GM23248 (cell line): ENCODE results near the gene AJM1.

DNA sequence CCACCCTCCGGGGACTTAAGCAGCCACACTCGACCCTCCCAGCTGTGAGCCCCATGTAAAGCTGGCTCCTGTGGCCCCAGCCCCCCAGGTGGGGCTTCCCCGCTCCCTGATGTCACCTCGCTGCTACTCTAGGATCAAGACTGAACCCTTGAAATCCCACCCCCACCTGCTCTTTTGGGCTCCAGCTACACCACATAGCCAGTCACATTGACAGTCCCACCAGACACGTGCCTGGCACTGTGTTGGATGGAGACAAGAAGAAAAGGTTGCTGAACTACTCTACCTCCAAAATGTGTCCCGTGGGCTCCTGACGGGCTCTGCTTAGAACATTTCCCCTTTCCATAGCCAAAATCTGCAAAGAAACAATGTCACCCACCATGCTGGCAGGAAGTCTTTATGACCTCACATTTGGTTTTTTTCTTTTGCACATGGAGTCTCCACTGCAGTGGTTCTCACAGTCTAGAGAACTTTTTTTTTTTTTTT is 1.7 kb downstream of the ENTR1 start:
- RAMPAGE, long total RNA = no peak

GRCh38 chr9:136451108-136451663 is 11.5 kb upstream of the INPP5E start:
- RAMPAGE, long total RNA = no peak

- RAMPAGE, long total RNA = no peak
Measured at GRCh38 chr9:136462748-136463615, 19.9 kb downstream of the SEC16A start.

DNA sequence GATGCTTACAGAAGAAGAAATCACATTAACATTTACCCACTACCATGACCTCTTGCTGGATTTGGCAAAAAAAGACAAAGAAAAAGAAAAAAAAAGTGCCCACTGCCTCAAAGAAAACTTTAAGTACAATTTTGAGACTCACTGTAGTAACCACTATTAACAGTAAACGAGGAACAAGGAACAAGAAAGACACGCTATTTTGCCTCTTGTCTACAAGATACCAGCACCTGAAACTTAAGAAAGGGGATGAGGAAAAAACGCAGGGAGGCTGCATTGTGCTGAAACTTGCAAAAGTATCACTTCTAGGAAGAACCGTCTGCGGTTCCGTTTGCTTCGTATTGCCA is 953 bp downstream of the SEC16A start:
- RAMPAGE, long total RNA = no peak

DNA sequence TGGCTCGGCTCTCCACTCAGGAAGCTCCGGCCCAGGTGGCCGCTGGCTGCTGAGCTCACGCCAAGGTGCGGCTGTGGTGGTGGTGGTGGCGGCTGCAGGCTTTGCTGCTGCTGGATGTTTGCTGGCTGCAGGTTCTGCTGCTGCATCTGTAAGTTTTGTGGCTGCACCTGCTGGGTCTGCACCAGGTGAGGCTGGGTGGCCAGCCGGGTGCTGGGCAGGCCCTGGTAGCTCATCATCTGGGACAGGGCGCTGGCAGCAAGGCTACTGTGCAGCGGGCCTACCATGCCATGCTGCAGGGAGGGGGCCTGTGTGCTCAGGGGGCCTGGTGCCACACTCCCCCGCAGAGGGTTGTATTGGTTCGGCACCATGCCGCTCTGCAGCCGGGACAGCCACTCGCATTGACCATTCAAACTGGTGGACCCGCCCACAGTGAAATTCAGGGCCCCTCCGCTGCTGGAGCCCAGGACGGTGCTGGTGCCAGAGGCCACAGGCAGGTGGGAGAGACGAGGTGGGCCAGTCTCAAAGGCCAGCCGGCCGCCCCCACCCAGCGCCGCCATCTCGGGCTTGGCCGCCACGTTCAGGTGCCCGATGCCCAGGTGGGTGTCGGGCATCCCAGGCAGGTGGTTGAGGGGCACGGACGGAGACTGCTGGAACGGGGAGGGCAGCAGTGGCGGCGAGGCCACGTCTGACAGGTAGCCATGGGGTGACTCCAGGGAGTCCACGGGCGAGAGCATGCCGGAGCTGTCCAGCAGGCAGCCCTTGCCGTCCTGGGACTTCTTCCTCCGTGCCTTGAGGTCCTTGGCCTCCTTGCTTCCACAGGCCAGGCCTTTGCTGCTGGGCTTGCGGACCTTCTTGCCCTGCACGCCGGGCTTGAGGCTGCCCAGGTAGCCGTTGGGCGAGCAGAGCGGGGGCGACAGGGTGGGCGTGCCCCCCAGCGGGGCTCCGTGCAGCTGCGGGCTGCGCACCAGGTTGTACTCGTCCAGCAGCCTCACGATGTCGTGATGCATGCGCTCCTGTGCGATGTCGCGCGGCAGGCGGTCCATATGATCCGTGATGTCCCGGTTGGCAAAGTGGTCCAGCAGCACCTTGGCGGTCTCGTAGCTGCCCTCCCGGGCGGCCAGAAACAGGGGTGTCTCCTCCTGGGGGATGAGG is 14.0 kb upstream of the SEC16A start:
- RAMPAGE, long total RNA = no peak

- RAMPAGE, long total RNA = no peak
Measured at GRCh38 chr9:136540089-136540815, 5.6 kb downstream of the NOTCH1 start.

GRCh38 chr9:136564357-136565181 is 18.7 kb upstream of the NOTCH1 start:
- RAMPAGE, long total RNA = no peak

DNA sequence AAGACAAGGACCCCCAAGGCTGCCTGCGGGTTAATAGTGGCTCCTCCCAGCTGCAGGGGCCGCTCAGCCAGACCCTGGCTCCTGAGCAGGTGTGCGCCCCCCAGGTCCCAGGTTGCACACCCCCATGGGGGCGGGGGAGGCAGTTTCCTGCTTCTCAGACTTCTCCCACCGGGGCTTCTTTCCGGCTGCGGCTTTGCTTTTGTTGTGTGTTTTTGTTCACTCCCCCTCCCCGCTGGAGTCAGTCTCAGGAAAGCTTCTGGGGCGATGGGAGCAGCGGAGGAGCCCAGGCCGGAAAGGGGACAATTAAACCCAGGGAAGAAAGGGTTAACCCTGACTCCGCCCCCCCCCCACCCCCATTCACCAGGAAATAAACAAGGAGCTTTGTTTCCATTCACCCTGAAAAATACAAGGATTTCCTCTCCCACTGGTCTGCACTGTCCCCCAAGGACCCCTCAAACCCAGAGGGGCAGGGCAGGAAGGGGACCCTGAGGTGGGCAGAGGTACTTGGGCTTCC is 42.3 kb upstream of the NOTCH1 start:
- RAMPAGE, long total RNA = no peak

DNA sequence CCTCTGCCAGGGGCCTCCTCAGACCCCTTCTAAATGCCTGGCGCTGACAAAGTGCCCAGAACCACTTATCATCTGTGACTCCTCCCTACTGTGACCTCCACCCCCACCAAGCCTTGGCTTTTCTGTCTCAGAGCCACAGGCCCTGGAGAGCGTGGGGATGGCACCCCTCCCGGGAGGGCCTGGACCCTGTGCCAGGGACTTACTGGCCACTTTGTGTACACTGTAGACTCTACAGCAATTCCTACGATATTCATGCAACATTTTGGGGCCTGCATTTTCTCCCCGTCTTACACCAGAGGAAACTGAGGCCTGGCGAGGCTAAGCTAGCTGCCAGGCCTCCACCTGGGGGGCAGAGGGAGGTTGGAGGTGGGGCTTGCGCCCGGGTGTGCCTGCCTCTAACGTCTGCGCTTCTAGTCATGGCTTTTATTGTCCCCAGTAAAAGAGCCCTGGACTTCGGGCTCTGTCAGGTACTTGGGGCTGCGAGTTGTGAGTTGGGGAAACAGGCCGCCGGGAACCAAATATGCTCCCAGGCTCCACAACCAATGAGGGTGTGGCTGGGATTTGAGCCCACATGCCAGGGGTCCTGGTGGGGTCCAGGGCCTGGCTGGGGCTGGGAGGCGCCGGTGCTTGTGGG is 57.2 kb upstream of the NOTCH1 start:
- RAMPAGE, long total RNA = no peak

- RAMPAGE, long total RNA = no peak
Measured at GRCh38 chr9:136615187-136616016, 47.3 kb upstream of the EGFL7 start.

- RAMPAGE, long total RNA = no peak
Measured at GRCh38 chr9:136648748-136649284, 13.9 kb upstream of the EGFL7 start.

- RAMPAGE, long total RNA = no peak
Measured at GRCh38 chr9:136687871-136688352, 655 bp upstream of the AGPAT2 start.

DNA sequence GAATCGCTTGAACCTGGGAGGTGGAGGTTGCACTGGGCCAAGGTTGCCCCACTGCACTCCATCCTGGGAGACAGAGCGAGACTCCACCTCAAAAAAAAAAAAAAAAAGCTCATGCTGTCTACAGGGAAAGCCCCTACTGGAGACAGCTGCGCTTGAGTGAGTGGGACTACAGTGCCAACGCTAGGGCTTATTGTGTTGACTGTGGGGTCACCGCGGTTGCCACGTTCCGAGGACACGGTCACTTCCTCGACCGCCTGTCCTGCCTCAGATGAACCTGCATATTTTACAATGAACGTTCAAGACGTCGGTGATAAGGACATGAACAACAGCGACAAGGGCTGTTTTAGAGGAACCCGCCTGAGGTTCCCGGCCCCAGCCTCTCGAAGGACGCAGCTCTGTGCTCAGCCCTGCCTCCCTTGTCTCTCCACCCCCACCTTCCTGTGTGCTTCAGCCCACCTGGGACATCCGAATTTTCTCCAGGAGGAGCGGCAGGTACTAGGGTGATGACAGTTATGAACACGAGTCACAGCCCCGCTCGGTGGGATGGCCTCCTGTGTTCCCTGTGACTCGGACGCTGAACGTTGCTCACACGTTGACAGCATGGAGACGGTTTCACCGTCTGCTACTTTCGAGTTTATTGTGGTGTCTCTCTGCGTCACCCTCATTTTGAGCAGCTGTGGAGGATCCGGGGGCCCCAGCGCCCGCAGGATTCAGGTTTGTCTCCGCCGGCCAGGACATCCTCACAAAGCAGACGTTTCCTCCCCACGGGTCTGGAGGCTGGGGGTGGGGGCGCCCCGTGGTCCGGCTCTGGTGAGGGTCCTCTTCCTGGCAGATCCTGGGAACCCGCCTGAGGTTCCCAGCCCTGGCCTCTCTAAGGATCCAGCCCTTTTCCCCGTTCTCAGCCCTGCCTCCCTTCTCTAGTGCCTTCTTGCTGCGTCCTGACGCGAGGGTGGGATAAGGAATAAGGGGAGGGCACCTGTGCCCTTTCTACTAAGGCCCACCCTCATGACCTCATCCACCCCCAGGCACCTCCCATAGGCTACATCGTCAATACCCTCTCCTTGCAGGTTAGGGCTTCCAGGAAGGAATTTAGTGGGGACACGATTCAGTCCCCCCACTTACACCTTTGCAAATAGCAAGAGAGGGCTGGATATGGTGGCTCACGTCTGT is 11.1 kb upstream of the DIPK1B start:
- RAMPAGE, long total RNA = no peak

- RAMPAGE, long total RNA = no peak
Measured at GRCh38 chr9:136713405-136714094, 1.2 kb downstream of the DIPK1B start.

DNA sequence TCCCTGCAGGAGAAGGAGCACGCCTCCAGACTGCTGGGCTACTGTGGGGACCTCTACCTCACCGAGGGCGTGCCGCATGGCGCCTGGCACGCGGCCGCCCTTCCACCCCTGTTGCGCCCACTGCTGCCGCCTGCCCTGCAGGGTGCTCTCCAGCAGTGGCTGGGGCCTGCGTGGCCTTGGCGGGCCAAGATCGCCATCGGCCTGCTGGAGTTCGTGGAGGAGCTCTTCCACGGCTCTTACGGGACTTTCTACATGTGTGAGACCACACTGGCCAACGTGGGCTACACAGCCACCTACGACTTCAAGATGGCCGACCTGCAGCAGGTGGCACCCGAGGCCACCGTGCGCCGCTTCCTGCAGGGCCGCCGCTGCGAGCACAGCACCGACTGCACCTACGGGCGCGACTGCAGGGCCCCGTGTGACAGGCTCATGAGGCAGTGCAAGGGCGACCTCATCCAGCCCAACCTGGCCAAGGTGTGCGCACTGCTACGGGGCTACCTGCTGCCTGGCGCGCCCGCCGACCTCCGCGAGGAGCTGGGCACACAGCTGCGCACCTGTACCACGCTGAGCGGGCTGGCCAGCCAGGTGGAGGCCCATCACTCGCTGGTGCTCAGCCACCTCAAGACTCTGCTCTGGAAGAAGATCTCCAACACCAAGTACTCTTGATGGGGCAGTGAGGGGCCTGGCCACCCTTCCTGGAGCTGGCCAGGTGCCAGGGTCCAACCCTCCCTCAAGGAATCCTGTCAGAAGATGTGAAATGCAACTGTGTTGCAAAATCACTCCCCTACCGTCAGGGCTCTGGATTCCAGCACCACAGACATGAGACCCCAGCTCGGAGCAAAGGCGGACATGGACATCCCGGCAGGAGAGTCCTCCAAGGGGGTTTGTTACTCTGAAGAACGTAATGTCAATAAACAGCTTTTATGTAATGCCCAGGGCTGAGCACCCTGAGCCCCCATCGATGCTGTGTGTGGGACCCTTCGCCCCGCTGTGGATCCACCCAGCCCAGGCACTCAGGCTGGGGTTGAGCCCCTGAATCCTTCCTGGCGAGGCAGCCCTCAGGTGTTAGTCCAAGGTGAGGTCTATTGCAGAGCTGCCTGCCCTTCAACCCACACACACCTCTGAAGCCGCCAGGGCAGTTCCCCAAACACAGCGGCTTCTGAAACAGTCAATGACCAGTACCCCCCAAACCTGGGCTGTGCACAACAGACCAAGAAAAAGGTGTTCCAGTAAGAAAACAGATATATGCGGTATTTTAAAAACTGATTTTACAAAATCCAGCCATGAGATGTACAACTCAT is 11.2 kb downstream of the DIPK1B start:
- RAMPAGE, long total RNA = no peak

- RAMPAGE, long total RNA = no peak
Measured at GRCh38 chr9:136728086-136728456, 14.7 kb downstream of the LCN10 start.

GRCh38 chr9:136801909-136802863 is 5.6 kb upstream of the RABL6 start:
- RAMPAGE, long total RNA = no peak

GRCh38 chr9:136823220-136823745 is 15.5 kb downstream of the RABL6 start:
- RAMPAGE, long total RNA = no peak

GRCh38 chr9:136838787-136840027 is 3.1 kb upstream of the AJM1 start:
- RAMPAGE, long total RNA = no peak

DNA sequence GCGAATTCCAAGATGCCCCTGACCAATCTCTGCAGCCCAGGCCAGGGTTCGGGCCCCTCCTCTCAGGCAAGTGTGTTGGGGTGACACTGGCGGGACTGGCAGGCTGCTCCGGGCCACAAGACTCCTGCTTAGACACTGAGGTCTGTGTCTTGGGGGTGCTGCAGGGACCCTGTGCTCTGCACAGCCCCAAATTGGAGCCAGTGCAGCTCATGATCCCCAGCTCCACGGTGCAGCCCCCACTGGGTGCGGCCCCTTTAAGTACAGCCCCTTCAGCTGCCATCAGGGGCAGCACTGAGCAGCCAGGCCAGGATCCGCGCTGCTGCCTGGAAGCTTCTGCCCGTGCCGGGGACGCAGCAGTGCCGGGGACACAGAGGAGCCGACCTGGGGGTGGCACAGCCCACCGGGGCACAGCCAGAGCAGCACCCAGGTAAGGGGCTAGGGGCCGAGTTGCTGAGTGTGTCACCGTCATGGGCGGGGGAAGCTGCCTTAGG is at the start of gene AJM1:
Gene AJM1 (plus strand): TSS at position 316 of the 491 bp plus-strand sequence.
- RAMPAGE, long total RNA = no peak